Astrocyte (in vitro differentiated cells and primary cell): ENCODE data around the gene MREG.

DNA sequence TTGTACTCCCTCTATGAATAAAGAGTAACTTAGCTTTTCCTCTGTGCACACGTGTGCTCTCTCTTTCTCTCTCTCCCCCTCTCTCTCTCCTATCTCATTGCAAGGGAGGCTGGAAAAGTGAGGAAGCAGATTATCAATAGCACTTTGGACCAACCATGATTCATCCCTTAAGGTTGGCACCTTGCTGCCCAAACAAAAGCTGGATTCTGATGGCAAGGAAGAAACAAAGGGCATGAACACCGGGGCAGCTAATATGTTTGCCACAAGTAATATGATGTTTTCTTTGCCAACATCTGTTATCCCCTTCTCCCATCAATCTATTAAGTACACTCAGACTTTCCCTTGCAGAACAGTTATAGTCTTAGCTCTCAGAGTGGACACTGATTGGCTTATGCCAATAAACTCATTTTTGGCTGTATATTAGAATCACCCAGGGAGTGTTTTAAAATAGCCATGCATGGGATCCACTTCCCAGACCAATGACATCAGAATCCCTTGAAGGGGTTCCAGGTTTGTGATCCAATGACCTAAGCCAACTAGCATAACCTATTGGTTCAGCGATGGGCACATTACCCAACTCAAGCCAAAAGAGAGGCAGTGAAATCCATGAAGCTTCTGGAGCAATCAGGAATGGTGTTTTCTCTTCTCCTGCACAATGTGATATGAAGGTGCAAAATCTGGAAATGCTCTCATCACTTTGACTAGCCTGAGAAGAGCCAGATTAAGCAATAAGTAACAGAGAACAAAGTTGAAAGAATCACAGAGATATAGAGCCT lies 60.3 kb downstream of the MREG start:
- PRO-cap = no peak
- RRBS, 2 experiments = no CpG with 5 or more reads among the region's 3 CpGs

DNA sequence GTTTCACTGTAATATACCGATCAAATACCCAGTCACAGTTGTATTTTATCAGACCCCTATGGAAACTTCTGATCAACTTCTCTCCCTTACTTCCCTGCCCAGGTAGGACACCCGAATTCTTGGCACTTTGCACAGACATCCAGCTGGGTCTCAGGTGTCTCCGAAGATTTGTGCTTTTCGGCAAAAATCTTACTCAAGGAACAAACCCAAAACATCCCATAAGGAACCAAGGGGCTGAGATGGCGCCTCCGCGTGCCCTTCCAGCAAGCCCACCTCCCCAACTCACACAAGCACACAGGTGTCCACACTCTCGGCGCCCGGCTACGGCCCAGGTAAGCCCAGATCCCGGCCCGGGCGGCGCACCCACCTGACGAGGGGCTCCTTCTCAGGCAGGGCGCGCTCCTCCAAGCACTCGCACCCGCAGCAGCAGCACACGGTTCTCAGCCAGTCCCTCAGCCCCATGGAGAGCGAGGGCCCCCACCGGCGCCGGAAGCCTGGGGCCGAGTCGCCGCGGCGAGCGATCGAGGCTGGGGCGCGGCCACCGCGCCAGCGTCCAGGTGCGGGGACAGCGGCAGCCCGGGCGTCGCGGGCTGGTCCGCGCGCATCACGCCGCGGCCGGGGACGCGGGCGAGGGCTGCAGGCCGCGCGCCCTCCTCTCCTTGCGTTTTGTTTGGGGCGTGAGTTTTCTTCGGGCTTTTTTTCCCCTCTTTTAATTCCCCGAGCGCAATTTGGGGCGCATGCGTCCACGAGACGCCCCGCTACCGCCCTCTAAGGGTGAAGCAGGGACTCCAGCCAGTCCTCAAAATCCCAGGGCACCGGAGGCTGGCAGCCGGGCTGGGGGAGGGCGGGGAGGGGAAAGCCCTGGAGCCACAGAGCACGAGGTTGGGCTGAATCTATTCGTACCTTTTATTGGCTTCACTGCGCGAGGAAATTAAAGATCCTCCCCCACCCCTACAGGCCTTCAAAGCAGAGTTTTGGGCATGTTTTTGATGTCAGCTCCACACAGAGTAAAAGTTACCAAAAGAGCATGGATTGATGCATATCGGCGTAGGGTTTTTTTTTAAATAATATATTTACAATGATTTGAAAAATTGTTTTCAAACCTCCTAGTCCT lies at the start of gene MREG:
Gene MREG, minus strand, starts transcription at position 686 of the 1,114 bp plus-strand sequence.
- PRO-cap = no peak
- RRBS, 2 experiments = 1 to 2% methylated on average over 28 of the region's 76 CpGs

- PRO-cap = no peak
- RRBS, 2 experiments = no CpG with 5 or more reads among the region's 14 CpGs
Observed at GRCh38 chr2:216107650-216108294, 1.4 kb upstream of the XRCC5 start.

DNA sequence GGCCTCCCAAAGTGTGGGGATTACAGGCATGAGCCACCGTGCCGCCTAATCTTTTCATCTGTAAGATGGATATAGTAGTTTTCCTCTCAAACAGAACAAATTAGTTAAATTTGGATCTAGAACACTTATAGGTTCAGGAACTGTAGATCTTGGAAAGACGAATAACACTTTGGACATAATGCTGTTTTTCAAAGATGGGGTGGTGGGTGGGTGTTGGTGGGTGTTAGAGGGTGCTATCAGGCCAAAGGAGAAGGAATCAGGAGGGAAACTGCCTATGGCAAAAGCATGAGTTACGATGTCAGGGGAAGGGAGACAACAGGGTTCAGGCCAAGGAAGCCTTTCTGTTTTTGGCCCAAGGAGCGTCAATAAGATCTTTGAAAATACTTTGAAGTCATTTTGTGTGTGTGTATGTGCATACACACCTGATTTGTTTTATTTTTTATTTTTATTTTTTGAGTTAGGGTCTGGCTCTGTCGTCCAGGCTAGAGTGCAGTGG lies 6.8 kb downstream of the RPL37A start:
- PRO-cap = no peak
- RRBS, 2 experiments = no CpG with 5 or more reads among the region's 6 CpGs

DNA sequence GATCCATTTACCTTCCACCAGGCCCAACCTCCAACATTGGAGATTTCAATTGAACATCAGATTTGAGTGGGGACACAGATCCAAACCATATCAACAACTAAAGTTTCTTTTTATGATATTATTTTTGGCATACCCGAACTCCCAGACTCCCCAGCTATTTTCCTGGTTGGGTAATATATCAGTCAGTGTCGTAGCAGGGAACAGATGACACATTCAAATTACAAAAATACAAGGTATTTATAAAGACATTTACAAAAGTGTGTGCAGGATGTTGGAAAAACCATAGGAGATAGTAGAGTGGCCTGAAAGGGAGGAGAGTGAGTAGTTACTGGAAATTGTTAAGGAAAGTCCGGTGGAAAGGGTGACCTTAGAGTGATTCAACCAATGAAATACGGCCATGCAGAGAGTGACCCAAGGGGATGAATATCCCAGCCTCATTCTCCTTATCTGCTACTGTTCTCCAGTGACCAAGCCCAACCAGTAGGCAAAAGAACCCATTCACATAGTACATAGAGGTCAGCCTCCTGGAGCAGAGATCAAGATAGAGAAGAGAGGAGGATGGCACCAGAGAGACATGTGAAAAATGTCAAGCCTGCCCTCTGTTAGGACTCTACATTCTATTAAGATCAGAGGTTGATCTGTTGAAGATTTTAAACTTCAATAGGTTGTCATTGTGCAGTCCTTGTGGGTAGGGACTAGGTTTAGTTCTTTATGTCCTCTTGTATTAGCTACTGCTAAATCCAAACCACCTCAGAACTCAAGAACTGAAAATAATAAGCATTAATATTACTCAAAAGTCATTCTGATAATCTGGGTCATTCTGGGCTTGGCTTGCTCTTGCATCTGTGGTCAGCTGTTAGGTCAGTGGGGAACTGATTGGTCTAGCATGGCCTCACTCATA lies 9.1 kb downstream of the RPL37A start:
- PRO-cap = no peak
- RRBS, 2 experiments = no CpG with 5 or more reads among the region's 4 CpGs

GRCh38 chr2:216519353-216519582 lies 20.6 kb downstream of the RPL37A start:
- PRO-cap = no peak
- RRBS, 2 experiments = no CpG with 5 or more reads among the region's 2 CpGs

DNA sequence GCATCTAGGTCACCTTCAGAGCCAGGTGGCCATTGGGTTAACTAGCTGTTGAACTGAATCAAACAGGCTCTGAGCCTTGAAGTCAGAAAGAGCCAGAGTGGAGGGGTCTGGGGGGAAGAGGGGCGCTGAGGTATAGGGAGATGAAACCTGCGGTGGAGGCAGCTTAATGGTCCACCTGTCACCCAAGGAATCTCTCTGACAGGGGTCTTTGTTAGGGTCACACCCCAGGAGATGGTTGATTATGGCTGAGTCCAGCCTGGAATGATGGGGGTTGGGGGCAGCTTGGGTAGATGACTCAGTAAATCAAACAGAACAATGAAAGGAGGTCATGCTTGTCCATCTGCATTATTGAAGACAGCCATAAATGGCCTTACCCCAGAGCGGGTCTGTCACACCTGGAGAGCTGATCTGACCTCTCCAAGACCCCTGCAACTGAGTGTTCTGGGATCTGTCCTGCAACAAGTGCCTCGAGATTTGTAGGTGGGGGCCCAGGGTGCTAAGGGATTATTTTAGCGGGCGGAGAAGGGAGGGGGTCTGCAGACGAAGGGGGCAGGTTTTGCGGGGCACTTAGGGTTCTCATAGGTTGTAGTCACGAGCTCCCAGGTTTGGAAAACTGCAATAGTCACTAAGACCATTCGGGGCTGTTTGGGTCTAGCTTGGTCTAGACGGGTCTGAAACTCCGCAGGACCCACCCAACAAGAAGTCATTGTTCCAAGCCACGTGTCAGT lies 828 bp upstream of the IGFBP2 start:
- PRO-cap = no peak
- RRBS, 2 experiments = no CpG with 5 or more reads among the region's 13 CpGs

- PRO-cap = bidirectional peak, plus-strand start at chr2:216636047, minus-strand start at chr2:216635909
- RRBS, 2 experiments = no CpG with 5 or more reads among the region's 32 CpGs
Observed at GRCh38 chr2:216635978-216637050, 3.1 kb downstream of the IGFBP2 start.

DNA sequence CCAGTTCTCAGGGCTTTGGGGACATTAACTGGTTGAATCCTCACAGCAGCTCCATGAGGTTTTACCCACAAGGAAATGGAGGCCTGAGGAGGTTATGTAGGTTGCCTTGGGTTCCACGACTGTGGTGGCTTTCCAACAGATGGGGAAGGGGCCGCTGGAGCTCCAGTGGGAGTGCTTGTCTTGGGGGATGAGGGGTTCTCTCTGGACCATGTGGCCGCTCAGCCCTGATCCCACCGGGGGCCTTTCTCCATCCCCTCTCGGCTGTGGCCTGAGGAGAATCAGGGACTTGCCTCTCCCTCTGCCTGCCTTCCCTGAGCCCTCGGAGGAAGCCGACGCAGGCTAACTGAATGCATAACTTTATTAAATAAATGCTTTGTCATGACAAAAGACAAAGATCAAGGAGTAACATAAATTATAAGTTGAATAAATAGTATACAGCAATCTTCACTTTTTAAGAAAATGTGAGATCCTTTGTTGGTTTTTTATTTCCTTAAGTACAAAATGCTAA lies 23.5 kb downstream of the IGFBP5 start:
- PRO-cap = no peak
- RRBS, 2 experiments = no CpG with 5 or more reads among the region's 8 CpGs

- PRO-cap = no peak
- RRBS, 2 experiments = 56% methylated on average over 3 of the region's 18 CpGs; no CpG with 5 or more reads in 1 of the 2 experiments
Observed at GRCh38 chr2:216679655-216680462, 15.5 kb downstream of the IGFBP5 start.

DNA sequence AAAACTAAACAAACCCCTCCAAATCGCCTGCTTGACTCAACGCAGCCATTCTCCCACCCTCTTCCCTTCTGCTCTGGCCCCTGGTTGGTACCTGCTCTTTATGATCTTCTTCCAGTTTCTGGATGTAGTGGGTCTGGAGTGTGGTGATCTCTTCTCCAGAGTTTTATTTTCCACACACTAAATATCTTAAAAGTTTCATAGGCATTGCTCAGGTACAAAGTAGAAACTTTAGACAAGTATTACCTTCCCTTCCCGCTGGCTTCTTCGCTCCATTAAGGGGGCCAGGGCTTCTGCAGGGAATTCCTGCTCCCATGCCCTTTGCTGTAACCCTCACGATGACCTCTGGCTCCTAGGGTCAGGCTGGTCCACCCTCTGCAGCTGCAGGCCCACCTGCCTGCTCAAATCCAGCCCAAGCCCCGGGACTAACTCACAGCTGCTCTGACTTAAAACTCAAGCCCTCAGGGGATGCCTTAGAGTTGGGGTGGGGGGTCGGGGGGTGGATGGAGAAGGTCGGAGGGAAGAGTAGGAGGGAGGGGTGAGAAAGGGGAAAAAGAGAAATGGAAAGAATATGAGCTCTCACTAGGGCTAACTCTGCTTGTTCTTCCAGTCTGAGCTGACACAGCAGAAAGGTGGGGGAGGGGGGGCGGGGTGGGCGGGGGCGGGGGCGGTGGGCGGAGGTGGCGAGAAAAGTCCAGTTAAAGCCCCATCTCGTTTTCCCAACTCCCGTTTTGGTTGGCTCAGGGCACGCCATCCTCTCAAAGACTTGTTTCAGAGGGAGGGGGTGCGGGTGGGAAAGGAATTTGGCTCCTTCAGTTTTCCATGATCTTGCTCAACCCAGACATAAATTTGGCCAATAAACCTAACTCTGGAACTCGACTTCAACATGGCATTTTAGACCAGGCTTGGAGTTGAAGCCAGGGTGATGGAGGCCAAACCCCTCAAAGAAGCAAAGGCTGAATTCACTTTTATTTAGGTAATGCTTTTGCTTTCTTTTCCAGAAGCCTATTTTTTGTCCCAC lies 4.8 kb downstream of the IGFBP5 start:
- PRO-cap = no peak
- RRBS, 2 experiments = no CpG with 5 or more reads among the region's 19 CpGs

- PRO-cap = no peak
- RRBS, 2 experiments = no CpG with 5 or more reads among the region's 7 CpGs
Observed at GRCh38 chr2:216711367-216711659, 16.0 kb upstream of the IGFBP5 start.

DNA sequence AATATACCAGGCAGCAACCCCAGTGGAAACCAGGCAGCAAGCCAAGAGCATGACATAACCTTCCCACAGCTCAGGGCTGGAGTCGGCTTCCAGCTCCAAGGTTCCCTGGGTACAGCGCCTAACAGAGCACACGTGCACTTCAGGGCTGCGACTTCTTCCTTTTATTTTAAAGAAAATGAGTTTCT lies 30.3 kb downstream of the TNP1 start:
- PRO-cap = no peak
- RRBS, 2 experiments = no CpG with 5 or more reads among the region's 4 CpGs

- PRO-cap = no peak
- RRBS, 2 experiments = no CpG with 5 or more reads among the region's 3 CpGs
Observed at GRCh38 chr2:216871499-216871947, 11.7 kb upstream of the TNP1 start.

DNA sequence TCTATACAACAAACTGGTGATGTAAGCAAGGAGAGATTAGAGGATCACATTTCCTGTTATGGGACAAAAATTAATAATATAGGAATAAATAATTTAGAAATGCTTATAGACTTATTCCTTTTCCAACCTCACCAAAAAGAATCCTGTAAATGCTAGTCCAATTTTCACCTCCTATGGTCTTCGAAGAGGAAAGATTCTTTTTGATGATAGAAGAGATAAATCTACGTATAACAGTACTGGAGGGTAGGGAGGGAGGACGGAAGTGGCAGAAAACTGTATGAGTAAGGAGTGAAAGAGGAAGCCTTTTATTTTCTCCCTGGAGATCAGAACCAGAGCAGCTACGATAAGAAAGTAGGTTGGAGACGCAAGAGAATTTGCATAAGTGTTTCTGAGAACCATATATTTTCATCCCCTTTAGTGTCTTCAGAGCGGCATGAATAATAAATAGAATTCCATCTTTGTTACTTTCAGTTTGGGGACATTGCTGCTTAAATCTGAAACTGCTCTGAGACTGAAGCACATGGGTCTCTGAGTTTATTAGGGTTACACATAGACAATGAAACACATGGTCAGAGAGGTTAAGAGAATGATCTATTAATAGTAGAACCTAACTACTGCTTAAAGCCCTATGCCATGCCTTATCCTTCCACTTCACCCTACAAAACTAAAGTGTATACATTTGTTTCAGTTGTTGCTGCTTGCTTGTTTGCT lies 230.1 kb upstream of the TNP1 start:
- PRO-cap = no peak
- RRBS, 2 experiments = no CpG with 5 or more reads among the region's 6 CpGs

DNA sequence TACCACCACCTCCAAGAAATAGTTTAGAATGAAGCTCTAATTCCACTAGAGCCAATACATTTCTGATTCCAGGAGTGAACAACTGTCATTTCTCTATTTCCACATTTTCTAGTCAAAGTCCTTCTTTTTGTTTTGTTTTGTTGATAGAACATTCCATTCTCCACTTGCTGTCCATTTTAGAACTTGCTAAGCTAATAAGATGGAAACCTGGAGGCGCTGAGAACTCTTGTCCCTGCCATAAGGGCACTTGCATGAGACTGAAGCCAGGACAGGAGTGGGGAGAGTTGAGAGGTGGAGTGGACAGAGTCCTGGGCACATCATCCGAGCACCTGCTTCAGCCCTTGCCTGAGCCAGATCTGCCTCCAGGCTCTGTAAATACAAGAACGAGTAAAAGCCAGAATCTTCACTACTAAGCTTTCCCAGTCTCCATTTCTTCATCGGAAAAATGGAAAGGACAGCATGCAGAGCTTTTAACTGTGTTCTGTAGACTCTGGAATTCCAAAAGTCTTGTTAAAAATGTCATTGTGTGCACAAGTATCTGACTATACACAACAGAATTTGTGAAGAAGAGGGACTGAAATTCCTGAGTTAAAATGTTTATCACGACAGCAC lies 498.0 kb upstream of the TNP1 start:
- PRO-cap = no peak
- RRBS, 2 experiments = no CpG with 5 or more reads among the region's 5 CpGs

DNA sequence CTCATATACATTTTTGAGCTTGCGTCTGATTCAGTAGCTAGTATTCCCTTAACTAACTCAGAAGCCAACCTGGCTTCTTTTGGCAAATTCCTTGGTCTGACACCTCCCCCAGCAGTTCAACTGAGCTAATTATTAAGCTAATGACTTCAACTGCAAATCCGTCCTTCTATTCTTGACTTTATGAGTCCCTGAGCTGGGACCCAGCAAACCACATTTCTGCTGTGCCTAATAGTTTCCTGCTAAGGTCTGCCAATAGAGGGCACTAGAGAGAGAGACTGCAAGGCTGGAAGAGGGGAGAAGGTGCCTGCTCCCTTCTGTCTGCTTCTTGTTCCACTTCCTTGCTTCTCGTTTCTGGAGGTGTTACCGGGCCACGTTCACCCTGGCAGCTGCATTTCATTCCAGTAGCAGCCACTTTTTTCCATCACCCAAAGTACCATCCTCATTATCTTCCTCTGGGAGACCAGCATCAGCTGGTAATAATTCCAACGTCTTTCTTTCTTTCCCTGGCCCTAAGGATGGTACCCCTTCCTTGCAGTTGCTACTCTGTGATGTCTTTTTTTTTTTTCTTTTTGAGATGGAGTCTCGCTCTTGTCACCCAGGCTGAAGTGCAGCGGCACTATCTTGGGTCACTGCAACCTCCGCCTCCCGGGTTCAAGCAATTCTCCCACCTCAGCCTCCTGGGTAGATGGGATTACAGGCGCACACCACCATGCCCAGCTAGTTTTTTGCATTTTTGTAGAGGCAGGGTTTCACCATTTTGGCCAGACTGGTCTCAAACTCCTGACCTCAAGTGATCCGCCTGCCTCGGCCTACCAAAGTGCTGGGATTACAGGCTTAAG lies 351.9 kb downstream of the TNS1 start:
- PRO-cap = no peak
- RRBS, 2 experiments = no CpG with 5 or more reads among the region's 13 CpGs

GRCh38 chr2:217838311-217839057 lies 164.3 kb downstream of the TNS1 start:
- PRO-cap = no peak
- RRBS, 2 experiments = no CpG with 5 or more reads among the region's 8 CpGs

GRCh38 chr2:217841301-217841501 lies 161.6 kb downstream of the TNS1 start:
- PRO-cap = no peak
- RRBS, 2 experiments = no CpG with 5 or more reads among the region's 1 CpG

GRCh38 chr2:217902460-217903391 lies 100.1 kb downstream of the TNS1 start:
- PRO-cap = no peak
- RRBS, 2 experiments = no CpG with 5 or more reads among the region's 21 CpGs